ENCODE data around the gene TAAR2.

DNA sequence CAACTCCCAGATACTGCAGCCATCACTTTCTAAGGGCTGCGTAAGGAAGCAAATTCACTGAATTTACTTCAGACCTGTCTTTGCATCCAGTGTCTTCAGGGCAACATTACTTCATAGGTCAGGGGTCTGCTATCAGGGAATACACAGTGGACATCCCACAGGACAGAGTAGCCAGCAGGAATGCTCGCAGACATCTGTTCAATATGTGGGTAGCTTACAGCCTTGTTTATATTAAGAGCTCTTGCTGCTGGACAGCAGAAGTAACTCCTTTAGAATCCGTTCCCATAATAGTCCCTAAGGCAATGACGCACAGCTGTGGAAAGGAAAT, 198.8 kb downstream of the MOXD1 start:
- PRO-cap = no peak
- RAMPAGE, long total RNA = no peak

GRCh38 chr6:132334112-132334687, 67.1 kb downstream of the MOXD1 start:
- PRO-cap = no peak
- RAMPAGE, long total RNA = no peak

DNA sequence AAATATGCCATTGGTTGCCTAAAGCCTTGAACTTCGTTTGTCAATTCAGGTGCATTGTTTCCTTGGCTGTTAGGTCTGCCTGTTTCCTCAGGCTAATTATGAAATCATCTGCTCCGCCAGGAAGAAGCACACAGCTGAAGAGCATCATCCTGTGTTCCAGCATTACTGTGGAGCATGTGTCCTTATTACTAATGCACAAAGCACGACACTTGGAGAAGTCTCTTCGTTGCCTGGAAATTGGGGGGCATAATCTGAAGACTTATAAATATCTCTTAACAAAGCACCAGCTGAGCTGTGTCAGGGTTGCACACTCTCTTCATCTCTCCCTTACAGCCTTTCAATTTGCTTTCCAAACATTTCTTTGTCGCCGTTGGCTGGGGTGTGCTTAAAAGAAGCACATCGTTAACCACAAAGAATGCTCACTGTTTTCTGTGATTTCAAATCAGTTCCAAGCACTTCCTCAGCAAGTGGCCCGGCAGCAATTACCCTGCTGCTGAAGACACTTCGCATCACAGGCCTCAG, 9.5 kb downstream of the MOXD1 start:
- PRO-cap = no peak
- RAMPAGE, long total RNA = no peak

DNA sequence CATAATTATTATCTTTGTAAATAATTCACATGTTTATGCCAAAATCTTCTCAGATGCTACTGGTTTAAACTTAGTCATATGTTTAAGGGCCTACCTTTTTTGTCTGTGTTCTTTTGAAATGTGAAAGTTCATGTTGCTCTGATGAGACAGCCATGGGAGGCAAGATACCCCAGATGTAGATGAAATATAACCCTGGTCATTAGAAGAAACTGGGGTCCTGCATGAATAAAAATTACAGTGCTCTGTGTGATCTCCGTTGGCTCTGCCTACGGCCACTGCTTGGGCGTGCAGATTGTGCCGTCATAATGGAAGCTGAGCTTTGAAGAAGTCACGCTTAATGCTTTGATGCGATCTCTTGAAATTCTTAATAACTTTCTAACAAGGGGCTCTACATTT, at the start of gene TAAR2:
Gene TAAR2 (minus strand): TSS at position 154 of the 396 bp plus-strand sequence.
- PRO-cap = no peak
- RAMPAGE, long total RNA = no peak

GRCh38 chr6:132734279-132735265, 20.7 kb upstream of the VNN1 start:
- PRO-cap = no peak
- RAMPAGE, long total RNA = no peak

- PRO-cap = no peak
- RAMPAGE, long total RNA = no peak
Measured at GRCh38 chr6:132764179-132764788, 6.6 kb upstream of the VNN2 start.

DNA sequence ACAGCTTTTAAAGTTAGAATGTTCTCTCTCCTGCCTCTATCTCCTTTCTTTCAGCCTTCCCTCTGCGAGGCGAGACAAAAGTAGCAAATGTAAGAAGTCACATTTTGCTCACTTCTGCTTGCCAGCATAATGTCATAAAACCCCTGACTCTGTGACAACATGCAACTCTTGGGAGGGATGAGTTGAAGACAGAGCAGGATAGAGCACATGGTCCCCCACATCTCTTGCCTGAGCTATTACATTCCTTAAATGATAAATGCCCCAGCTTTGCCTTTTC, 5.1 kb downstream of the SLC18B1 start:
- PRO-cap = no peak
- RAMPAGE, long total RNA = start-site peak on the minus strand centred at position 135 of the sequence, 166 bp wide, 5 reads

GRCh38 chr6:132937391-132938107, 123.2 kb downstream of the RPS12 start:
- PRO-cap = no peak
- RAMPAGE, long total RNA = no peak

GRCh38 chr6:132960747-132961065, 146.3 kb downstream of the RPS12 start:
- PRO-cap = no peak
- RAMPAGE, long total RNA = no peak

GRCh38 chr6:133147777-133148323, 93.3 kb upstream of the EYA4 start:
- PRO-cap = no peak
- RAMPAGE, long total RNA = no peak

DNA sequence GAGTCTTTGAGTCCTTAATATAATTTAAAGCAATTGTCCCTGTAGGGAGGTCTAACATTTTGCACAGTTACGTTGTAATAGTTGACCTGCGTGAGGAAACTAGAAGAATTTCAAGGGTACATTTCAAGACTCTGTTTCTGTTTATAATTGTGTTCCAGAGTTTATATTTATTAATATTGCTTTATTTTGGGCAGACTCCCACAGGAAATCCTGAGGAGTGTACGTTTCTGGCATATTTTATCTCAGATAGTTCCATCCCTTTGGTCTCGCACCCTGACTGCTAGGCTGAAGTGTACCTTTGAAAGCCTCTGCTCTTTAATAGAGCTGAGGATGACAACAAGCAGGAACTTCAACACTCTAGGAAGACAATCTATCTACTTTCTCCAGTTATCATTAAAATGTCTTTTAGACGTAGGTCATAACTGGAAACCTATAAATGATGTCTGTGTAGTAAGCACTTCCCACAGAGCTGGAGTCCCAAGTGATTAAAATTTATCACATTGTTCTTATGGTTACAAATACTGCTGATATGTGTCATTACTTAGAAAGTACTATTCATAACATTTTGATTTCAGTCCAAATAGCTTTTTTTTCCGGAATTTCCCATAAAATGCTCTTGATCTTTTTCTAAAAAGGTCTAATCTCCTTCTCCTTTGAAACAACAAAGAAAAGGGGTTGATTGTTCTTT, 133.0 kb upstream of the TCF21 start:
- PRO-cap = no peak
- RAMPAGE, long total RNA = no peak

DNA sequence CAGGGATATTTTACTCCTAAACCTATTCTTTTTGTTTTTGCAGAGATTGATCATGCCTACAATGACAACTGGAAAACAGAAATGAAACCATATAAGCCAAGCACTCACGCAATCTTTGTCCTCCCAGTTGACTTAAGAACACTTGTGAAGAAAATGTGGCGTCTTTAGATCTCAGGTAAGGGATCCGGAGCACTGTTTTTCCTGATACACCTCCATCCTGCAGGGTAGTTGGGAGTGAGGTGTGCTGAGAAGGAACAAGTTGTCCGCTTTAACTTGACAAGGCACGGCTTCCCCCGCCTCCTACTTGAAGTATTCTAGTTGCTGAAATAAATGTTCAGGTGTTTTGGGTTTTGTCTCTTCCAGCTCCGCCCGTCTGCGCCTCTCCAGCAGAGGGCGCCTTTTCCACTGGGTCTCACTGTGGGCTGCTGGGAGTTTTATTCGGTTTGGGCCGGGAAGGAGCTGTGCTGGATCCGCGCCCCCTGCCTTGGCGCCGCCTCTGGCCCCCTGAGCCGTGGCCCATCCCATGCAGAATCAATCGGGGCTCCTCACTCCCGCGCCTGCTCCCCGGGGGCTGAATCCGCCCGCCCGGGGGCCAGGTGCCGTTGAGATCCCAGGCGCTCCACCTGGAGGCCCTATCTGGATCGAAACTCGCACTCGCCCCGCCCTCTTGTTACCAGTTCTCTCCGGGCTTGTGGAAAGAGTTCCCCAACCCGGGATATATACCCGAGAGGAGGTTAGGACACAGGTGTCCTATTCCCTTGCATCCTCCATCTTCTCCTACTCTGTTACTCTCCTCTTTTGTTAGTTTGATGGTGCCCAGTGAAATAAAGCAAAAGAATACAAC, 51.1 kb upstream of the TCF21 start:
- PRO-cap = no peak
- RAMPAGE, long total RNA = no peak

- PRO-cap = no peak
- RAMPAGE, long total RNA = no peak
Measured at GRCh38 chr6:133939702-133940221, 13.3 kb upstream of the TBPL1 start.

DNA sequence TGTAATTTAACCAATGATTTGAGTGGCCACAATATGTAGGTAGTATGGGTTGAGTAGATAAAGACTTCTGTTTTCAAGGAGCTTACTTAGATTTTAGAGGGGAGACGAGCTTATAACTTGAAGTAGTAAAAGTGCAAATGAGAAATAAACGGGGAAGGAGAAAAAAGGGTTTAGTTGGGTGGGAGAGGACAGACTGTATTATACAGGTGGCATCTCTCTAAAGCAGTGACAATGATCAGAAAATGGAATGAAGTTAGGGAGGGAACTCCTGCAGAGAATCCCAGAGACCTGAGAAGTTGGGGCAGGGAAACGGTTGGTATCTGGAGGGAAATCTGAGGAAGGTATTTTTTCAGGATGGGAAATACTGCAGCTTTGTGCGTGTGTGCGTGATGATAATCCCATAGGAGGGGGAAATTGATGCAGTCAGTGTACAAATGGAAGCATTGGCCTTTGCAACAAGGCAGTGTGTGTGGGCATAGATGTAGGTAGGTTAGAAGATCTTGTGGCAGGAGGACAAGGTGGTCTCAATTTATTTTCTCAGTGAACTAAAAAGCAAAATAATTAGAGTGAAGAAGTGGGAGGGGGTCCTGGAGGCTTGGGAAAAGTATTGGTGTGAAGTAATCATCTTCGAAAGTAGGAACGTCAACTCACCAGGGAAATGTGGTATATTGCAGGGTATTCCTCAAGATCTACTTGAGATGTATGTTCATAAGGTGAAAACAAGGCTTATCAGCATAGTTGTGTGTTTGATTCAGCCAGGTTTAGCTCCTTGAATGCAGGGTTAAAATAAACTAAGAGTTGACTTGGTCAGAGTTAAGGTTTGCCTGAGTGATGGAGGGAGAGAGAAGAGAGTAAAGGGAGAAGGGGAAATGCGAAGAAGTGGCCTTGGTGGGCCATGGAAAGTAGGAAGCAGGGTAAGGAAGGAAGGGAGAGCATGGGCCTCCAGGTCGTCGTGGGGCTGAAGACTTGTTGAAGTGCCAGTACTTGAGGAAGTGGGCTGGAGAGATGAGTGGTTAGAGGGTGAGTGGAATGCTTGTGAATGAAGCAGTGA, 39.1 kb downstream of the TBPL1 start:
- PRO-cap = no peak
- RAMPAGE, long total RNA = no peak

GRCh38 chr6:133996474-133997024, 43.5 kb downstream of the TBPL1 start:
- PRO-cap = no peak
- RAMPAGE, long total RNA = no peak

DNA sequence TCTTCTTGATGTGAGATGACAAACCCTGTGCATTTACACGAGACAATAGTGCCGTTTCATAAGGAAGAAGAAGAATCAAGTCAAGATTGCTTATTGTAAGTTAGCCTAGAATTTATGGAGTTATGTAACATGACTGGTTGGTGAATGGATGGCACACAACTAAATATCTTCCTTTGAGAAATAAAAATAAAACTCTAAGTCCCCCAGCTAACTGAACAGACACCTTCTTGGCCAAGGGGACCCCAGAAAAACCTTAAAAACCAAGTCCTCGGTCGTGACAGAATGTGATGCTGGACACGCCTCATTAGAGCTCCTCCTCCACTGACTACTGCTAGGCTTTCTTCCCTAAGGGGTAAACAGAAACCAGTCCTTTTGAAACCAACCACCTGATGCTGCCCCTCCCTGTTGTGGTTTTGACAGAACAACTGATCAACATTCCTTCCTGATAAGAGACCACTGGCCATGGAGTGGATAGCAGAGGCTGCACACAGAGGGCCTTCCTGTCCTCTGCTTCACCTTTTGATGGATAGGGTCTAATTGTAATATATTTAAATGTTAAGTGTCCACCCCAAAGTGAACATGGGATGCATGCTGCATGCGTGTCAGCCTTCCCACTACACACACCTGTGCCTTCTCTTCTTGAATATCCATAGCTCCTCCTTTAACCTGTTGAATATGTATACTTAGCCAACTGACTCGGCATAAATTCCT, 27.7 kb upstream of the SLC2A12 start:
- PRO-cap = no peak
- RAMPAGE, long total RNA = no peak

DNA sequence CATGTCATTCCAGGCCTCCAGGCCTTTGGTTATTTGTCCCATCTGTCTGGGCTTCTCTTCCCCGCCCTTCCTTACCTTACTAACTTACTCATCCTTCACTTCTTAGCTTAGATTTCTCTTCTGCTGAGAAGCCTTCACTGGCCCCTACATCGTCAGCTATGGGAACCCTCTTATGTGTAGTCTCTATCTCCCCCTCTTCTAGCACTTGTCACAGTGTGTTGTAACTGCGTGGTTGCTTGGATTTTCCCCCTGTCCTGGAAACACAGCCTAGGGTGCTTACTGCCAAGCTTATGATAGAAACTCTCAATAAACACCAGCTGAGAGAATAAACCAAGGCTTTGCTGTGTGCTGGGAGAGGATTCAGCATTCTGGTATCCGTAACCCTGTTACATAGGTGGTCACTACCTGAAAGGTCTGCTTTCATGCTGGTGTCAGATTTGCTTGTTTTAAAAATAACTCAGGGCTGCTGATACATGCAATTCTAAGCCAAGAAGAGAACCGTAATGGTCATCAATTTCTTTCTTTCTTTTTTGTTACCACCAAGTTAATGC, 68.5 kb downstream of the SGK1 start:
- PRO-cap = no peak
- RAMPAGE, long total RNA = no peak

GRCh38 chr6:134311732-134312061, 6.2 kb downstream of the SGK1 start:
- PRO-cap = no peak
- RAMPAGE, long total RNA = no peak

- PRO-cap = no peak
- RAMPAGE, long total RNA = no peak
Measured at GRCh38 chr6:134491420-134491943, 173.6 kb upstream of the SGK1 start.

GRCh38 chr6:134512682-134513438, 194.9 kb upstream of the SGK1 start:
- PRO-cap = no peak
- RAMPAGE, long total RNA = no peak